Trachea (tissue), 1 donor: ENCODE measurements around the genes STX4 and PRSS36.

DNA sequence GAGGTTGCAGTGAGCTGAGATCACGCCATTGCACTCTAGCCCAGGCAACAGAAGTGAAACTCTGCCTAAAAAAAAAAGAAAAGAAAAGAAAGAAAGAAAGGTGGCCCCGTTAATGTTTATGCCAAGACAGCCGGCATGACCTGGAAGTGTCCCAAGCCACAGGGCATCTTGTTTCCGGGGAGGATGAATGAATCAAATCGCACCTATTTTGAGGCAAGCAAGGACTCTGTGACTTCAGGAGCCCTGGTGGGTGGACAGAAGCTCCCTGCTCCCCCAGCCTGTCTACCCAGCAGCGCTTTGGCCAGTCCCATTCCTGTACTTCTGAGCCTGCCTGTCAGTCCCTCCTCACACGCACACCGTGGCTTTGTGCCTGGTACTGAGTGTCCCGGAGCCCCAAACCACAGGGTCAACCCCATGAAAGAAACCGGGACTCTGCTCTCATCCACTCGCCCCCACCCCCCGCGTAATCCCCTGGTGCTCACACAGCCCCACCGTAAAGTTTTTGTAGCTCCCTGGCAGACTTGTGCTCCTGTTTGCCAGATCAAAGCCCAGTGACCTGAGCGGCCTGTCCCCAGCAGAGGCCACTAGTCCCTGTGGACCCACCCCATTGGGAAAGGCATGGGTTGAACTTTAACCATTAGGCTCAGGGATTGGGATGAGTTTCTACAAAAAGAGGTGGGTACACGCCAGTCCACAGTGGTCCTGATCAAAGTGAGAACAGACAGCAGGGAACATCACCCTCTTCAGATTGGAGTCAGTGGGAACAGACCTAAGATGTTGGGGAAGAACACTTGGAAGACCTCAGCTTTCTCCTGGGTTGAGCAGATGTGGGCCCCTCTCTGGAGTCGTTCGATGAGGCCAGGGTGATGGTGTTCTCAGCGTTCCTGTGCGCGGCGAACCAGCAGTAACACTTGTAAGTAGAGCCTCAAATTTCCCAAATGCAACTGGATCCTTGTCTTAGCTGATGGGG is 19.2 kb downstream of the CD2BP2 start:
- PRO-cap = no peak

GRCh38 chr16:30510213-30510887 is 16.0 kb downstream of the ZNF768 start:
- PRO-cap = no peak

- PRO-cap = no peak
Measured at GRCh38 chr16:30522288-30522886, 4.0 kb downstream of the ZNF768 start.

DNA sequence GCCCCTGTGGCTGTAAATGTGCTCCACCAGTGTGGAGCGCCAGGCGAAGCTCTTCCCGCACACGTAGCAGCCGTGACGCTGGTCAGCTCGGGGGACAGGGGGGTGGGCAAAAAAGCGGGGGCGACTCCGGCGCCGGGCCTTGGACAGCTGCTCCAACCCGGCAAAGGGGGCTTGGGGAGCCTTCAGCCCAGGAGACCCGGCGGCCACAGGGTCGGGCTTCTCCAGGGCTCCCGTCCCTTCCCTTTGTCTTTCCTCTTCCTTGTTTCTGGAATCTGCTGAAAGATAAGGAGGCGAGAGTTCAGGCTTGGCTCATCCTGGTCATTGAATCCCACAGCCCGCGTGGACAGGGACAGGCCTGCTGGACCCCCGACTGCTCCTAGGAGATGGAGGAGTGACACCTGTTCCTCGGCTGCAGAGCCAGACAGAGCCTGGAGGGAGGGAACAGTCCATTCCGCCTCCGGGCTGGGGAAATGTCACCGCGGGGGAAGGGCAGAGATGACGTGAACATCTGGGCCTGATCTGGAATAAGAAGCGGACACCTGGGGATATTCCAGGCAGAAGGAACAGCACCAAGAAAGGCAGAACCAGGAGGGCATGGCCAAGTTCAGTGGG is 1.7 kb downstream of the ZNF747 start:
- PRO-cap = no peak

DNA sequence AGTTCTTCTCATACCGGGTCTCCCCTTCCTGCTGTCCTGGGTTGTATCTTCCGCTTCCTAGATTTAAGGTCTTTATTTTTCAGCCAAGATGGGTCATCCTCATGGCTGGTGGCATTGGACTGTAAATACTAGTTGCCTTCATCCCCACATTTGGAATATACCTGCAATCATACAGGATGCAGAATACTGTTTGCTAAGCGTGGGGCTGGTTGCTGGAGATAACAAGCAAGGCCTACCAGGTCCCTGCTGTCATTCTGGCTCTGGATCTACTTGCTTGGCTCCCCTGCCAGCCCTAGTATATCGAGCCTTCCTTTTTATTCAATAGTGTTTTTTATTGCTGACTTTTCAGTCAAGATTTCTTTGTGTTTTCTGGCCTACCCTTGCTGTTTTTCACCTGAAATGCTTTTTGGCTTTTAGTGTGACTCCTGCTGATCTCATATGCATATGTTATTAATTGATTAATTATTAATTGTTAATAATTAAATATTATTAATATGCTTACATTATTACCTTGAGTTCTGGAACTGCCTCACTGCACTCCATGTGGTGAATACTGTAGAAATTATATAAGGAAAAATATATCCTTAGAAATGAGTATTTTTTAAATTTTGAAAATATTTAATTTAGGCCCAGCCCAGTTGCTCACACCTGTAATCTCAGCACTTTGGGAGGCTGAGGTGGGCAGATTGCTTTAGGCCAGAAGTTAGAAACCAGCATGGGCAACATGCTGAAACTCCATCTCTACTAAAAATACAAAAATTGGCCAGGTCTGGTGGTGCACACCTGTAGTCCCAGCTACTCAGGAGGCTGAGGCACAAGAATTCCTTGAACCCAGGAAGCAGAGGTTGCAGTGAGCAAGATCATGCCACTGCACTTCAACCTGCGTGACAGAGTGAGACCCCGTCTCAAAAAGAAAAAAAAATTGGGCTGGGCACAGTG is 2.1 kb upstream of the ZNF688 start:
- PRO-cap = no peak

GRCh38 chr16:30765945-30766759 is 4.0 kb downstream of the RNF40 start:
- PRO-cap = no peak

DNA sequence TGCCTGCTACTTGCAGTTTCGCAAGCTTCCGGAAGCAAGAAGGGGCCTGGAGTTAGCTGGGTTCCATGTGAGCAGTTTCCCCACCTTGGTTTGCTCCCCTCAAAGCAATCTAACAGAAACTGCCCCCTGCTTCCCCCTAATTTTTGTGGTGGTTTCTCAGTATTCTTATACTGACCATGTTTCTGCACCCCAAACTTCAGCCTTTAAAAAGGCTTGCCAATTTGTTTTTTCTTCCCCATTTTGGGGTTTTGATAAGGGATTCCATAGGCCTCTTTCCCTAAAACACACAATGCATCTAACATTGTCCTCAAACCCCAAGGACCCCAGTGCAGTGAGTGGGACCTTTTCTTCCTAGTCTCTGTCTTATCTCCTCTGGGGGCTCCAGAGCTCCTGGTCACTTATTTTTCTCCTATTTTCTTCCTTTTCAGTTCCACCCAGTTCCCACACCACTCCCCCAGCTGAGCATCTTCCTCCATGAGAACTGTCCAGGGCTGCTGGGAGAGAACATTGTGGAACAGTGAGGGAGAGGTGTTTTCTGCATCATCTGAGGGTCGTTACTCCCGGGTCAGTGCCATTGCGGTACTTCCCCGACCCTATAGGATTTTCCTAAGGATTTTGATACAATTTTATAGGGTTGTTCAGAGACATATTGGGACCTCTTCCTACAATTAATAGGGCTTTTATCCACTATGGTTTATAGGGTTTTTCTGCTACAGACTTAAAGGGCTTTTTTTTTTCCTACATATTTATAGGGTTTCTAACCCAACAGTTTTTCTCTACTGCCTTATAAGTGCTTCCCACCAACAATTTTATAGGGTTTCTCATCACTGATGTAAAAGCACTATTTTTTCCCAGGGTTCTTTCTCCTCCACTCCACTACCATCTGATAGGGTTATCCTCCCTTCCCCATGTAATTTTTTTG is 6.0 kb downstream of the ZNF629 start:
- PRO-cap = no peak

DNA sequence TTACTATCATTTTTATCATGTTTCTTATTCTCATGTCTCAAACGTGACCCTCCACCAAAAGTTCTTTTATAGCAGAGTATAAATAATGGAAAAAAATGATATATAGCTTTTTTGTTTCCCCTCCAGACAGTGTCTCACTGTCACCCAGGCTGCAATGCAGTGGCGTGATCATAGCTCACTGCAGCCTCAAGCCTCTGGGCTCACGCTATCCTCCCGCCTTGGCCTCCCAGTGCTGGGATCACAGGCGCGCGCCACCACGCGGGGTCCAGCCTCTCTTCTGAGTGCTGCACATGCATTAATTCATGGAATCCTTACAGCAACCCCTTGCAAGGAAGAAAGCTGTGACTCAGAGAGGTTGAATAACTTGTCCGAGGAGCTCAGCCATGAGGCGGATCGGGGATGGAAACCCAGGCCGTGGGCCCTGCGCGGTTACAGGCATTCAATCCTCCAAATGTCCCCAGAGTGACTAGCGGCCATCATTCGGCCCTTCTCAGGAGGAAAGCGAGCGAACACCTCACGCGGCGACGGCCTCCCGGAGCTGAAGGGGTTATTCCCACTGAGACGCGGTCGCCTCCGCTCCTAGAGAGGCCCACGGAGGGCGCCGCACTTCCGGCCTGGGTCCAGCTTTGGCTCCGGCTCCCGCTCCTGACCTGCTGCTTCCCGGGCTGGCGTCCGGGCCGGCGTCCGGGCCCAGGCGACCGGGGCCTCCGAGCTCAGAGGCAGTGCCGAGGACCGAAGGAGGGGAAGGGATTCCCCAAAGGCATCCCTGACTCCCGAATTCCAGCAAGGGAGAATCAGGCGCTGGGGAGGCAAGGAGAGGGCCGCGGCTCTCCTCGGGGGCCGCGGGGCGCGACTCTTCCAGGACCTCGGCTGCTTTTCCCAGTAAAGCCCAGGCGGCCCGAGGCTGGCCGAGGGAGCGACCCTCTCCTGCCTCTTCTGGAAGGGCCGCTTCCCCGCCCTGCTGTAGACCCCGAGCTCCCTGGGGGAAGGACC is 18.3 kb upstream of the ZNF629 start:
- PRO-cap = unidirectional peak, plus-strand start at position 656 of the sequence; unidirectional peak, plus-strand start at position 797 of the sequence

- PRO-cap = no peak
Measured at GRCh38 chr16:30874462-30875129, 19.3 kb downstream of the BCL7C start.

DNA sequence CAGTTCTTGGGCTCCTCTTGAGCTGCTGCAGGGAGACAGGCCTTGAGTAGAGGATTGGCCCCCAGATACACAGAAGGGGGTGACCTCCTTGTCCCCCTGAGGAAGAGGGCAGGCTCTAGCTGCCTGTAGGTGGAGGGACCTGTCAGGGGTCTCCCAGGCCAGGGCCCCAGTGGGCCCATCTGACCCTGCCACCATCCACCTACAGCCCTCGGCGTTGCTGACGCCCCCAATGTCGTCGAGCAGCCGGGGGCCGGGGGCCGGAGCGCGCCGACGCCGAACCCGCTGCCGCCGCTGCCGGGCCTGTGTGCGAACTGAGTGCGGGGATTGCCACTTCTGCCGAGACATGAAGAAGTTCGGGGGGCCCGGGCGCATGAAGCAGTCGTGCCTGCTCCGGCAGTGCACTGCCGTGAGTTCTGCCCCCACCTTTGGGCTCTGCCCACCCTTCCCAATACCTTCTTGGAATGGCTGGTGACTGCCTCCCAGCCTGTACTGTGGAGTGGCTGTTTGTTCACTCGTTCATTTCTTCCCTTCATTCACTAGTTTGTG is 2.2 kb downstream of the FBXL19 start:
- PRO-cap = no peak

DNA sequence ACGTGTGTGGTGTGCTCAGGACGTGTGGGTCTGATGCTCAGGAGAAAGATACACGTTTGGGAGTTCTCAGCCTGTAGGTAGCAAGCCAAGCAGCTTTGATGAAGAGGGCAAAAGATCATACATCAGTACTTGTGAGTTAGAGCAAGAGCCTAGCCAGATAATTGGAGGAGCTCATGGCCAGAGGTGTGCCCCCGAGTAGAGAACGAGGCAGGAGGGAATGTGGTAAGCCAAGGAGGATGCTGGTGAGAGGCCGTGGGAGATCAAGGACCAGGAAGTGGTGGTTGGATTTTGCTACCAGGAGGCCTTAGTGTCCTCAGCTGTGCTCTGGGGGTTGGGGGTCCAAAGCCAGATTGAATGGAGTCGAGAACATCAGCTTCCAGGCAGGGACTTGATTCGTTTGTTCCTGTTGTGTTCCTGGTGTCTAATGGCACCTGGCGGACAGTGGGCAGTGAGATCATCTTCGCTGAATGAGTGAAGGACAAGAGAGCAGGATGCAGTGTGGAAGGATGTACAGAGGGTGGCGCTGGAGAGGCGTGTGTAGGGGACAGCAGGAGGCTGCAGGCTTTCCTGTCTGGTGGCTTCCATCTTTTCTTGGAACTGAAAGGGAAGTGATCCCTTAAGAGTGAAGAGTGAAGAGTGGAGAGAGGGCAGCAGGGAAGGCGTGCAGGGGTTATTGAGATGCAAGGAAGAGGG is 11.6 kb downstream of the FBXL19 start:
- PRO-cap = no peak

DNA sequence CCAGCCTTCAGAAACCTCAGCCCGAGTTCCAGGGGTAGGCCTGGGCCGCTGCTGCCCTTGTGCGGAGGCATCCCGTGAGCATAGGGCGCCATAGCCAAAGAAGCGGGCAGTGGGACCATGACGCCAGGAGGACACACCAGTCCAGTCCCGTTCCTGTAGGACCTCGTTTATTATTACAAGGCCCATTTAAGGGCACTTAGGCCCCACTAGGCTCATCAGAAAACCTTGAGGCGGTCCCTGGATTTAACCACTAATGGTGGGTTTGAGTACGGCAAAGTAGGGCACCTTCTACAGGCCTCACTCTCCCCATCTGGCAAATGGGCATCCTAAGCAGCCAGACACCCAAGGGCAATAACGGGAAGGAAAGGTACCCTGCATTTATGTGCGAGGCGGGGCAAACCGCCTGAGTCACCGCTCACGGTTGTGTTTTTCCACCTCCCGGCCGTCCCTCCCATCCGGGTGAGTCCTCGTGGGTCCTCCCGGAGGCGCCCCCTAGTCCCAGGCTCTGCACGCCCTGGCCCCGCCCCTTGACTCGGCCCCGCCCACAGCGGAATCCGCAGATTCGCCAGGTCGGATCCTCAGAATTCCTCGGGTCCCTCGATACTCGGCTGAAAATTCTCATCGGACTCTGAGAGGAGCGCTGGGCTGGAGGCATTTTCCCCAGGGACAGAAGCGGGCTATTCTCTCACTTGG is 688 bp upstream of the SETD1A start:
- PRO-cap = no peak

GRCh38 chr16:30965577-30966448 is 8.3 kb downstream of the SETD1A start:
- PRO-cap = no peak

GRCh38 chr16:30969196-30970140 is 11.9 kb downstream of the SETD1A start:
- PRO-cap = no peak

GRCh38 chr16:30976199-30976950 is 8.6 kb upstream of the HSD3B7 start:
- PRO-cap = no peak

GRCh38 chr16:31032607-31033685 is at the start of gene STX4:
Gene STX4, plus strand, starts transcription at chr16:31033558.
- PRO-cap = unidirectional peak, minus-strand start at chr16:31032859; bidirectional peak, plus-strand start at chr16:31033536, minus-strand start at chr16:31033229

GRCh38 chr16:31149156-31150271 is at the start of gene PRSS36:
Gene PRSS36, minus strand, starts transcription at chr16:31150066.
- PRO-cap = no peak

- PRO-cap = no peak
Measured at GRCh38 chr16:31185072-31186156, 5.5 kb downstream of the FUS start.

DNA sequence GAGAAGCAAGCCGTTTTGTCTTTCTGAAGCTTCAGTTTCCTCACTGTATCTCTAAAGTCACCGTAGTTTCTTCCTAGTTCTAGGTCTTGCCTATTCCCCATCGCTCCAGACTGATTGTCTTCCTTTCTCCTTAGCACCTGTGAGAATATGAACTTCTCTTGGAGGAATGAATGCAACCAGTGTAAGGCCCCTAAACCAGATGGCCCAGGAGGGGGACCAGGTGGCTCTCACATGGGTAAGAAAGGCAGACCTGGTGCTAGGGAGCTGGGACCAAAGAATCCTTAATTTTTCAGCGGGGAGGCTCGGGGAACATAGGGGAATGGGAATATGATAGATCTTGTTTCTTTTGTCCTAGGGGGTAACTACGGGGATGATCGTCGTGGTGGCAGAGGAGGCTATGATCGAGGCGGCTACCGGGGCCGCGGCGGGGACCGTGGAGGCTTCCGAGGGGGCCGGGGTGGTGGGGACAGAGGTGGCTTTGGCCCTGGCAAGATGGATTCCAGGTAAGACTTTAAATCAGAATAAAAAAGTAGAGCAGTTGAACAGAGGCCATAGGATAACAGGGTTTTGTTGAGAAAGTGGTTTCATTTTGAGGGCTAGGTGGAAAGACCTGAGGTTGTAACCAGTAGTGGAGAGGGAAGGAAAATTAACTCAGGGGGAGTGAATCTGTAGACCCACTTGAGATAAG is 10.8 kb downstream of the FUS start:
- PRO-cap = no peak

DNA sequence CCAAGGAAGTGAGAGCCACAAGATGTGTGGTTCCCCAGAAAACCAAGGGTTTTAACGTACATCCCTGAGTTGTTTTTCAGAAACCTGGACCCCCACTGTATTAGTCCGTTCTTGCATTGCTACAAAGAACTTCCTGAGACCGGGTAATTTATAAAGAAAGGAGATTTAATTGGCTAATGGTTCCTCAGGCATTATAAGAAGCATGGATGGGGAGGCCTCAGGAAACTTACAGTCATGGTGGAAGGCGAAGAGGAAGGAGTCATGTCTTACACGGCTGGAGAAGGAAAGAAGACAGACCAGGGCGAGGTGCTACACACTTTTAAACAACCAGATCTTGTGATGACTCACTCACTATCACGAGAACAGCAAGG is 7.8 kb upstream of the ITGAX start:
- PRO-cap = no peak